Natural killer cell (primary cell): ENCODE data around the gene AOPEP.

GRCh38 chr9:94726355-94727545 is at the start of gene AOPEP:
Gene AOPEP, plus strand, starts transcription at chr9:94726699.
- PRO-cap: bidirectional peak, plus-strand start at chr9:94726721, minus-strand start at chr9:94726549; bidirectional peak, plus-strand start at chr9:94727156, minus-strand start at chr9:94727099

- PRO-cap: no peak
Observed at GRCh38 chr9:94783181-94783842, 56.8 kb downstream of the AOPEP start.

GRCh38 chr9:94822194-94822859 is 95.8 kb downstream of the AOPEP start:
- PRO-cap: no peak

GRCh38 chr9:94865844-94866576 is 139.5 kb downstream of the AOPEP start:
- PRO-cap: no peak

DNA sequence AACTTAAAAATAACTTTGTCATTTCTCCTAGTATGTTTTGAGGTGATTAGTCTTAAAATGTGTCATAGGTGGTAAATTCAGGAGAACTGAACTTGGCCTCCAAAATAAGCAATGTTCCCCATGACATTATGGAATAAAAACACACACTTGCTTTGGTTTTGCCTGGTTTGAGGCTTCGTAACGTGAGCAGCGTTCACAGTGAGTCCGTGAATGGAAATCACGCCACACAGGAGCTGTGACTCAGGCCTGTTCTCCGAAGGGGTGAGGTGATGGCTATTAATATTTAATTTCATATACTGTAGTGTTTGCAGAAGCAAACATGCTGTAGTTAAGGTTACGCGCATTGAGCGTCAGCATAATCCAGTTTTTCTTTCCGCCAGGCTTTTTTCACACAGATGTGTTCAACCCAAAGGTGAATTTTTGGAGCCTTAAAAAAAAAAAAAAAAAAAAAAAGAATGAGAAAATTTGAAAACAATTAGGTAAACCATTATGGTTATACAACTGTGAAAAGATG is 182.5 kb downstream of the AOPEP start:
- PRO-cap: no peak

- PRO-cap: no peak
Observed at GRCh38 chr9:94909431-94910253, 183.1 kb downstream of the AOPEP start.

- PRO-cap: no peak
Observed at GRCh38 chr9:94920405-94921424, 194.2 kb downstream of the AOPEP start.

- PRO-cap: unidirectional peak, minus-strand start at chr9:94952621
Observed at GRCh38 chr9:94952488-94953364, 226.2 kb downstream of the AOPEP start.

DNA sequence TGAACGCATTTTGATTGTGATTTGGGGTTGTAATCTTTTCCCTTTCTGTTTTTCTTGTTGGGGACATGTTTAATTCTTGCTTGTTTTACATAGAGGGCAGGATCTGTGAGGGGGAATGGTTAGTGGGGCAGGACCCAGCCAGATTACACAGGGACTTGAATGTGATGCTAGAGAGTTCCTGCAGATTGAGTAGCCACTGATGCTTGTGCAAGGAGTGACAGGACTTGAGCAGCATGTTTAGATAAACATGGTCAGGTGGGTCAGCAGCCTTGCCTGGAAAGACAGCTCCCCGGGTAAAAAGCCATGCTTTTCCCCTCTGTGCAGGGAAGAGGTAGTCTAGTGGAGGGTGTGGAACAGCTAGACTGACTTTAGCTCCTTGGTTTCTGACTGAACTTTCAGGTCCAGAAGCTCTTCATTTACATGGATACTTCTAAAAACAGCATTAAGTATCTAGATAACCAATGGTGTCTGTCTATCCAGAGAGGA is 261.2 kb downstream of the AOPEP start:
- PRO-cap: no peak

GRCh38 chr9:95012718-95013349 is 286.3 kb downstream of the AOPEP start:
- PRO-cap: no peak

GRCh38 chr9:95024137-95024962 is 293.2 kb downstream of the FANCC start:
- PRO-cap: no peak

GRCh38 chr9:95025023-95025541 is 292.4 kb downstream of the FANCC start:
- PRO-cap: no peak

- PRO-cap: no peak
Observed at GRCh38 chr9:95030288-95030866, 287.1 kb downstream of the FANCC start.

- PRO-cap: no peak
Observed at GRCh38 chr9:95063623-95064286, 253.8 kb downstream of the FANCC start.

- PRO-cap: no peak
Observed at GRCh38 chr9:95088752-95089699, 228.5 kb downstream of the FANCC start.

DNA sequence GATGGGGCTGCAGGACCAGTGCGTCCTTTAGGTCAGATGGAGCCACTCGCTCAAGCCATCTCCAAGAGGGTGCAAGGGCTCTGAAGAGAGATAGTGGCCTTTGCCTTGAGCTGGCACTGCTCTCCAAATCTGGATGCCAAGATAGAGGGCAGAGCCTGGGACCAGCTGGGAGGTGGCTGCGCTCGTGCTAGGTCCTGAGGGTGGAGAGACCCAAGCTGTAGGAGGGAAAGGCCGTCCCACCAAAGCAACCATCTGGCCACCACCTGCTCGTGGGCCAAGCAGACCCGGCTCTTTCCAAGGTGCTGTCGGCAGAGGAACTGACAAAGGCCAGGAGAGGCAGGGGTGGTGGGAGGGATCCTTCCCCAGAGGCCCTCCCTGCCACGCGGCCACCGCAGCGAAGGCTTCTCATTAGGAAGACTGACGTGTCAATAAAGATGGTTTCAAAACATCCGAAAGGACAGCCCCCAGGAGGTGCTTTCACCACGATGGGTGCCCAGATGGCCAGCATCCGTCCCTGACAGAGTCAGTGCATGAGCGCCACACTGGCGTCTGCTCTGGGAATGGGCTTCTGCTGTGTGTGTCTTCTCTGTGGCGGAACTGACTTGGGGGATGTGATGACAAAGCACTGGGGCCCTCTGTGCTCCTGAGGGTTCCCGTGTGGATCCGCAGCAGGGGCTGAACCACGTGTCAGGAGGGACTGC is 213.5 kb downstream of the FANCC start:
- PRO-cap: no peak

GRCh38 chr9:95112668-95113524 is 204.6 kb downstream of the FANCC start:
- PRO-cap: no peak

DNA sequence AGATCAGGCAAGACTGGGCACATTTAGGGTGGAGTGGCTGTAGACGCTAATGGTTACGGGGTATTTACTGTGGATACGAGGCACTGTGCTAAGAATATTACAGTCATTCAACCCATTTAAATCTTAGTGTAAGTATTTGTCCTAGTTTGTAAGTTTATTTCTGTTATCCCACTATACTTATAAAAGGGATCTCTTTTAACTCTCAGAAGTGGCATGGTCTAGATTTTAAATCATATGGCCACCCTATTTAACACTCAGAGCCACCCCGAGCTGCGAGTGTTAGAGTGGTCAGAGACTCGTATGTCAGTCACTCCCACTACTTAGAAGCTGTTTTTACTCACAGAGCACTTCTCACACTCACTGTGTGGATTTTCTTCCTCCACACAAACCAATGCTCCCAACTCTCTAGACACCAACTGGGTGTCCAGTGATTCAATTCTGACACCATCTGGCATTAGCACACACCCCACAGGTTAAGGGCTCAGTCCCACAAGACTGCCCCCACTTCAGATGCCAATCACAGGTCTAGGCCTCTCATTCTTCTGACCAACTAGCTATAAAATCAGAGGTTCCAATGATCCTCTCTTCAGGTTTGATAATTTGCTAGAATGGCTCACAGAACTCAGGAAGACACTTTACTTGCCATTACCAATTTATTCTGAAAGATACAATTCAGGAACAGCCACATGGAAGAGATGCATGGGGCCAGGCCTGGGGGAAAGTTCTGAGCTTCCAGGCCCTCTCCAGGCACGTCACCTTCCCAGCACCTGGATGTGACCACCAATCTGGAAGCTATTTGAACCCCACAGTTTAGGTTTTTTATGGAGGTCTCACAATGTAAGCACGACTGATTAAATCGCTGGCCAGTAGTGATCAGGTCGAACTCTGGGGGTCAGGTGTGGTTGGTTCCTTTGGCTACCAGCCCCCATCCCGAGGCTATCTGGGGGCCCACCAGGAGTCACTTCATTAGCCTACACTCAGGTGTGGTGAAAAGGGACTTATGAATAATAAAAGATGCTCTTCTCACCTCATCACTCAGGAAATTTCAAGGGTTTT is 174.7 kb downstream of the FANCC start:
- PRO-cap: no peak

DNA sequence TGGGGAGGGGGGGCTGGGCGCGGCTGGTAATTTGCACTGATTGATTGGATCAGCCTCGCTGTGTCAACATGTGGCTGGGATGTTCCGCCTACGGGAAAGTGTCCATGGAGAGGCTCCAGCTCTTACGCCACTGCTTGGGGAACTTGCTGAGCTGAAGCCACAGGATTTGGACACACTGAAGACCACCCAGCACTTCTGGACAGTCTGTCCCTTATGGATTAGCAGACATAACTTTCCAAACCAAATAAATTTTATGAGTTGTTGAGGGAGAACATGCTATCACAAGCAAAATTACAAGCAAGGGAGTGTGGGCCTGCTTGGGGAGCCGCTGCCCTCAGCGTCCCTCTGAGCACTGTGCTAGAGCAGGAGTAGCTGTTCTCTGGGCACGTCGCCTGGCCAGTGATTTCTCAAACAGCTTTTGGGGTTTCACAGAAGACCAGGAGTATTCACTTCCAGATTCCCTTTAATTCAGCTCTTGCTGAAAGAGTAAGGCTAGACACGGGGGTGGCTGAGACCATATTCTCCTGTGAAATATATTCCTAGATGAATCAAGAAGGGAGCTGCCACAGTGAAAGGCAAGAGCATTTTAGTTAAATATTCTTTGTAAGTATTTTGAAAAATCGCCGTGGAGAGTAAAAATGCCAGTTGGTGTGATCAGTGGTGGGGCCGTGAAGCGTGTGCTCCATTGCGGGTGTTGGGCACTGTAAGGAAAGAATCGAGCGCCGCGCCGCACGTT is 173.2 kb downstream of the FANCC start:
- PRO-cap: no peak

DNA sequence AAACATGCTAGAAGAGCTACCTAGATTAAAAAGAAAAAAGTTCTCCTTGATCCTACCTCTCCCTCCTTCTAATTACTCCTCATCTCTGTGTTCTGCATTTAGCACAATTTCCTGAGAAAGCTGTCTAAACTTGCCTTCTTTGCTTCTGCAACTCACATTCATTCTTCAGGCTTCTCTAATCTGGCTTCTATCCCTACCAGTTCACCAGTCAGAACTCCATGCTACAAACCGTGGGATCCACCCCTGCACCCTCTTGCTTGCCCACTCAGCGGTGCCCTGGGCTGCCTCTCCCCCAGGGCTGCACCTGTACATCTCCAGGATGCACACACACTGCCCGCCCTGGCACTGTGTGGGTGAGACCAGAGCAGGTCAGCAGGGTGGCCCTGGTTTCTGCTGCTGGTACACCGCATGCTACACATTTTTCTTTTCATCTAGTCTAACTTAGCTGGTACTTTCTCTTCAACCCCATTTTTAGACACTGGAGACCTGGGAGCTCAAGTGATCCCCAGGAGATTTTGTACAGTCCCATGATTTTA is 127.1 kb downstream of the FANCC start:
- PRO-cap: no peak